Mesothelial cell of epicardium (in vitro differentiated cells): Measurements from ENCODE around the gene PIF1.

- PRO-cap, result no peak
Measured at GRCh38 chr15:63506181-63506943, 2.0 kb downstream of the USP3 start.

DNA sequence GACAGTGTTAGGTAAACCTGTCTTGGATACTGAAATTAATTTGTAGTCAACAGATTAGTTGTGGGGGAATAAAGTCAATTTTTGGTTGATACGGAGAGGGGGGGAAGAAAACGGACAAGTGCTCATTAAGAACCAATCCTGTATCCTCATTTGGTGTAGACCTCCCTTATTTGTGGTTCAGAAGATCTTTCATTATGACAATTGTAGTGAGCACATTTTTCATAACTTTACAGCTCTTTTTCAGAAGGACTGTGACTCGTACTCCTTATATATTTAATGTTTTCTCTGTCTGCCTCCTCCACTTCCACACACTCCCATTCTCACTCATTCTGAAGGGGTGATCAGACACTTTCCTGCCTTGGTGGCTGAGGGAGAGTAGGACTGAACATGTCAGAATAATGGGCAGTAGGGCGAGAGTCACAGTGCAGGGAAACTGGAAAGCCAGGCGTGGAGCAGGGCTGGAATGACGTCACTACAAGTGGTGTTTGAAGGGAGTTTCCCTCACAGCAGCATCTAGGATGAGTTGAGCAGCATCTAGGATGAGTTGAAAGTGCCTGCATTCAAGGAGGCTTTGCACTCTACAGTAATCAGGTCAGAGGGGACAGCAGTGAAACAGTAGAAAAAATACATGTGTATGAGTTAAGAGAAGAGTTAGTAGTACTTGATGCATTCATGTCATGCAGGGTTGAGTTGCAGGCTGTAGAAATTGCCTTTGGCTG, 36.4 kb upstream of the FBXL22 start:
- PRO-cap, result no peak

GRCh38 chr15:63594493-63595776, 2.3 kb upstream of the FBXL22 start:
- PRO-cap, result no peak

DNA sequence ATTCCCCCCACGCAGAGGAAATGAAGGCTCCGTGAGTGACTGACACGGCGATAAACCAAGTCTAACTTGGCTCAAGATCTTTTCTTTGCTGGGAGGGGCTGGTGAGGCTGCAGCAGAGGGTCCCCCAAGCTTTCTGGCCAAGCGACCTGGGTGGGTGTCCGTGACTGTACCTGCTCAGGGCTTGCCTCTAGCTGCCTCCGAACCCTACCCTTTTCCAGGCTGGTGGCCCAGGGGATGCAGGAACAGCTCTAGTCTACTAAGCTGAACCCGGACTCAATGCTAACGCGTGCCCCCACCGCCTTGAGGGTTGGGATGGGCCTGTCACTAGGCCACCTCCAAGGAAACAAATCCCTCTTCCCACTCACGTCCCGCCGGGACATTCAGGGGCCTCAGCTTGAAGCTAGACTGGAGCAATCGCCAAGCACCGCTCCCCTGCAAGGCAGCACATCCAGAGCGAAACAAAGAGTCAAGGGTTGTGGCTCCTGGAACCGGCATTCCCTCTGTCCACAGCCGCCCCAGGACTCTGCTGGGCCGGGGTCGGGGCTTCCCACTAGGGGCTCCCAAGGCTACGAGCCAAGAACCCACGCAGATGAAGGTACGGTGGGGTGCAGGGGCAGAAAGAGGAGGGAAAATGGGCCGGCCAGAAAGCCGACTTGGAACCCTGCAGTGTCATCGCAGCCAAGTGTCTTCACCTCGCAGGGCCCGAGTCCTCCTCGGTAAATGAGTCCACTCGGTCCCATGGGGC, 2.9 kb downstream of the FBXL22 start:
- PRO-cap, result no peak

GRCh38 chr15:63601856-63602291, 4.7 kb downstream of the FBXL22 start:
- PRO-cap, result no peak

DNA sequence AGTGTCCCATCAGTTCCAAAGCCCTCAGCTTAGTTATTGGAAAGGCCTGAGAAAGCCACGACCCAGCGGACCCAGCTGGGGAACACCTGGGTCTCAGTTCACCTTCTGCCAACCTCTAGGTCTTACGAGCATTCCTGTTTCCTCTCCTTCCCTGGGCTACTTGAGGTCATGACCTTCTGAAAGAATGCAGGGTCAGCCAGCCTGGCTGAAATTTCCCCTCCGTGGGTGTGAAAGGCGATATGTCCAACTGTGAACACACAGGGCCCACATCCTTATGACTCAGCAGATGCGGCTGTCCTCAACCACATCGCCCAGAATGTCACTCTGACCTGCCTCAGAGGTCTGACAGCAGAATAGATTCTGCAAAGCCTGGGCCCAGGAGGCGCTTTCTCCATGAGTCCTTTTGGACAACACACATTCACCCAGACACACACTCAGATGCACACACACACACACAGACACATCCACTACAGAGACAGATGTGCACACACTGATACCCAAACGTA, 63.0 kb upstream of the HERC1 start:
- PRO-cap, result no peak

- PRO-cap, result no peak
Measured at GRCh38 chr15:63909755-63910231, 76.0 kb upstream of the HERC1 start.

DNA sequence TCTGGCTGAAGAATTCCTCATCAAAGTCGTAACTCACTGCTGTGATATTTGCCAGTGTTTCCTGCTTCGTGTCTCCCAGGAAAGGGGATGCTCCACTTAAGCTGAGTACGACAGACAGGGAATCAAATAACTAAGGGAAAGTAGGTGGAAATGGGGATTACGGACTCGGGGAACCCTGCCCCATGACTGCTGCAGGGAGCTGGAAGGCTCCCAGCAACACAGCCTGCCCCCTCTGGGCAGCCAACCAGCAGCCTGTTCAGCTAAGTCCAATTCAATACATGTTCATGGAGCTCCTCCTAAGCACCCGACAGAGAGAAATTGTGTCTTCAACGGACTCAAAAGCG, 92.2 kb upstream of the HERC1 start:
- PRO-cap, result no peak

- PRO-cap, result no peak
Measured at GRCh38 chr15:63951076-63951669, 95.1 kb downstream of the DAPK2 start.

GRCh38 chr15:64105347-64105726, 9.6 kb downstream of the SNX1 start:
- PRO-cap, result no peak

DNA sequence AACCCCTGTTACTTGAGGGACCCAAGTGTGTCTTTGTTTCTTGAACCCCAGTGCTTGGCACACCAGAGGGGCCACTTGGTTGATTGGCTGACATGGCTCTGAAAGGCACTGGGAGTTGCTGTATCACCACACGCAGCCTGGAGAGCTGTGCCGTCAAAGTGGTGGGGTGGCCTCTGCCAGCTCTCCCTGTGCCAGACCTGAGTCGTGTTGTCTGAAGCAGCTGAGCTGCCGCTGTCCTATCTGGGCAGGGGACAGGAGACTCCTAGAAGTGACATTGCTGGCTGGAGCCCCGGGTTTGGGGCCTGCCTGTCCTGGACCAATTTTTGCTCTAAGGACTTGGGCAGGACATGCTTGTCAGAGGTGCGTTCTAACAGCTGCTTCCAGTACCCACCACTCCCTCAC, 5.5 kb upstream of the SNX22 start:
- PRO-cap, result no peak

DNA sequence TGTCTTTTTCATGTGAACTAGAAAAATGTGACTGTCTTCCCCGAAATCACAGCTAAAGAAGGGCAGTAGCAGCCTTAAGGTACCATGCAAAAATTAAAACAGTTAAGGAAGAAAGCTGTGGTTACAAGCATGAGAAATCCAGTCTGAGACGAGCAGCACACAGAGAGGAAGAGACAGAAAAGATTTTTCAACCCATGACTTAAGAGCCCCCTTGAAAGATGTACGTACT, 17.2 kb upstream of the PPIB start:
- PRO-cap, result no peak

- PRO-cap, result no peak
Measured at GRCh38 chr15:64596988-64597914, 136.9 kb downstream of the ZNF609 start.

DNA sequence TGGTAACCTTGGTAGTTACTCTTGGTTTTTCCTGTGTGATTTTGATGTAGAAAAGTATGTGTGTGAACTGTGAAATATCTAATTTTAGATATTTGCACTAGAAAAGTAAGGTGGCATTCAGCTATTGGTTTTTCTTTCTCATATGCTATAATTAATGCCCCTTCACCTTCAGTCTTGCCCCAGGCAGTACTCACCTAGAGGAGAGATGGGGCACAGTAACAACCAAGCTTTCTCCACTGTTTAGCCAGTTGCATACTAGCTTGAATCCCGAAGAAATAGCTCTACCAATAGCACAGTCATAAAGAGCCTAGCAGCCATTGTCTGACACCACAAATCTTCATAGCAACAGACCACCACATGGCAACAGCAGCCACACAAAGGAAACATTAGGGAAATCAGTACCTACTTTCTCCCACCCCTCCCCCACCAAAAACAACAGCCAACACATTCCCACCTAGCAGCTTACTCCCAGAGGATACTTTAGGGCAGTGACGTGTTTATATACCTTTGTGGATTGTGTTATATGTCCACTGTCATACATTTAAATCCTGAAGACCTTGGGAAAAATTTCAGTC, 140.8 kb downstream of the RBPMS2 start:
- PRO-cap, result no peak

- PRO-cap, result no peak
Measured at GRCh38 chr15:64694680-64695354, 80.6 kb downstream of the RBPMS2 start.

- PRO-cap, result no peak
Measured at GRCh38 chr15:64761787-64762188, 13.6 kb downstream of the RBPMS2 start.

DNA sequence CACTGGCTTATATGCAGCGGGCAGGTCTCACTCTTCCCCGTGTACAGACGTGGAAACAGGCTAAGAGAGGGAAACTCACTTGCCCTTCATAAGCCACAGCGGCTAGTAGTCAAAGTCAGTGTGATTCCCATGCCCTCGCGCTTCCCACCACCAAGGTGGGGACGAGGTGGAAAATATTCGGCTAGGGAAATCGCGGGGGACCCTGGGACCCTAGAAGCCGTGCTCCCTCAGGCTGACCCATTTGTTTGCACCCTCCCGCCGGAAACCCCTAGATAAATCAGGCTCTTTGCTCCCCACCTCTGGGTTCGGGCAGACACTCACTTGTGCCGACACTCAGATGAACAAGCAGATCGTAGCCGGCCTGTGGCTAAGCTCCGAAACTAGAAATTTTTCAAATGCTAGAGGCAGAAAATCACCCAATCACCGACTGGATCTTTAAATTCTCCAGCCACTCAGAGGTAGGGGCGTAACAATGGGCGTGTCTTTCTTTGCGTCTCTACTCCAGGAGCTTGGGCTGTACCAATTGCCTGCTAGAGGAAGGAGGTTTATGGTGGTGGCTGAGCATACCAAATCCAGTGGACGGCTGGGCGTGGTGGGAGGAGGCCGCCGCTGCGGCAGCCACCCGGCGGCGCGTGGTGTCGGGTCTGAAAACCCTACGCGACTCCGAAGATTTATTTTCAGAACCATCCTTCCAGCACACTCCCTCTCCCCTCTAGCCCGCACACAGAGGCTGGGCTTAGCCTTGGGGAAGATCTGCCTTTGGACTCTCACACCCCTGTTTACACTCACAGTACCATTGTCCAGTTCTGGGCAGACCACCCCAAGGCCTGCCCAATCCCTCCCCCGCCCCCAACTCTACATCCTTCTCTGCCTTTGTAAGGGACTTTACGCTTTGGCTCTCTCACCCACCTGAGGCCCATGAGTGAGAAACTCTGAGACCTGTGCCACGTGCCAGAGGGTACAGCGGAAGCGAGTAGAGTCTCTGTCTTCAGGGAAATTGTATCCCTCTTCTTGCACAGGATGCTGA, at the start of gene PIF1:
PIF1 (minus strand) TSS at position 376 of the 1,027 bp plus-strand sequence.
- PRO-cap, result bidirectional peak, plus-strand start at position 575 of the sequence, minus-strand start at position 343 of the sequence

GRCh38 chr15:64848434-64848818, 6.7 kb downstream of the PLEKHO2 start:
- PRO-cap, result no peak

DNA sequence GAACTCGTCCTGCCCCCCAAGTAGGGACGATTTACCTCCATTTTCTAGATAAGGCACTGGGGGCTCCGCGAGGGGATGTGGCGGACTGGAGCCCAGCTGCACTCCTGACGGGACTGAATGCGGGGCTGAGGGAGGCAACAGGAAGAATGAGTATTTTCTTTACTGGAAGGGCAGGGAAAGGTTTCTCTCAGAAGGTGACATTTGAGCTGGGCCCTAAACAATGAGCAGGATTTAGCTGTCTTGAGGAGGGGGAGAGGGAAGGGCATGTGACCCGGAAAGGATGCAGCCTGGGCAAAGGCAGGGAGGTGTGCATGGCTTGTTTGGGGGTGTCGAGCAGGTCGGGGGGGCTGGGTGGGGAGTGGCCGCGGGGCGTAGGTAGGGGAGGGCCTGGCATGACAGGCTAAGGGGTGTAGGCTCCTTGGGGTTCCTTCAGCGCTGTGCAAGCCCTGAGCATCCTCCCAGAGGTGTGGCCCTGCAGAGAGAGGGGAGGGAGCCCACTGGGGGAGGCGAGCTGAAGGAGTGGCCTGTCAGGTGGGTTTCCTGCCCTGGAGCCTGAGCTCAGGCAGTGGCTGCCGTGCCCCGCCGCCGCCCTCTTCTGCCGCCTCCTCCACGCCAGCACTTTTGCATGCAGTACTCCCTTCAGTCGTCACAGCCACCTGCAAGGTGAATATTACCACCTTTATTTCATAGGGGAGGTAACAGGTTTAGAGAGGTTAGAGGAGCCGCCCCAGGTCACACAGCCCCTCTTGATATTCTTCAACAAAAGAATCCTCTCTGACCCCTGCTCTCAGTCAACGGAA, 17.2 kb upstream of the ANKDD1A start:
- PRO-cap, result no peak

DNA sequence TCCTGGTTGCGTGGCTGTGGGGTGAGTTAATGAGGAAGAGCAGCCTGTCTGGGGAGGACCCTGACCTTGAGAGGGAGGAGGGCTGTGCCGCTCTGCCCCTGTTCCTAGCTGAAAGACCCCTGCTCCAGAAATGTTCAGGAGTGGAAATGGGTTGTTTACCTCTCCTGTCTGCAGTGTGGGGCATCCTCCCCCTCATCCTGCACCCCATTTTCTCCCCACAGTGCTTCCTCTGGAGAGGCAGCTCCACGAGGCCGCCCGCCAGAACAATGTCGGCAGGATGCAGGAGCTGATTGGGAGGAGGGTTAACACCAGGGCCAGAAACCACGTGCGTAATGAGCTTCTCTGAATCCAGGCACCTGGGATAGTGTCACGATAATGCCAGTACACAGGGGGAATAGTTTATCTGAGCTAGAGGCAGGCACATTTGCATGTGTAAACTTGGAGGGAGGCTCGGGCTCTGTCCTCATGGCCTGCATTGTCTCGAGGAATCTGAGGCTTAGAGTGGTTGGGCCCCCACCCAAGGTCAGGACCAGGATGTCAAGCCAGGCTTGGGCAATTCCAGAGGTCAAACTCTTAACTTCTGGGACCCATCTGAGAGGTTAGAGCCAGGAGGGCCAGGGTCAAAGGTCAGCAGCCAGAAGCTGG, 4.0 kb downstream of the ANKDD1A start:
- PRO-cap, result no peak